ENCODE measurements around a stretch of chr3.

GRCh38 chr3:127819924-127820537 lies 2.3 kb downstream of the MGLL start:
- RRBS, result no CpG with 5 or more reads among the region's 8 CpGs

- RRBS, result no CpG with 5 or more reads among the region's 10 CpGs
Measured at GRCh38 chr3:127888483-127889172, 26.4 kb upstream of the KBTBD12 start.

DNA sequence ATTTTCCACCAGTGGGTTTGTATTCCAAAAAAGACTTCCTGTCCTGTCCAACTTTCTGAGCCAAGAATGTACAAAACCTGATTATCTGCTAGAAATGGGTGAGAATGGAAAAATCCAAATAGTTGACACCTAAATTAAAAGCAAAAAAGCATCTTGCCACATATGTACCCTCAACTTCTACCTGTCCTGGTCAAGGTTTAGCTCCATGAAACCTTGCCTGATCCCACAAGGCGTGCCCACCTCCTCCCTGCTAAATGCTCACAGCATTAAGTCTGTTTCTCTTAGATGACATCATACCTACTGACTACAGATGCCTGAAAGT lies 1.0 kb upstream of the SEC61A1 start:
- RRBS, result no CpG with 5 or more reads among the region's 1 CpG

GRCh38 chr3:128051571-128052086 lies 608 bp upstream of the SEC61A1 start:
- RRBS, result 2% methylated on average over 4 of the region's 25 CpGs

DNA sequence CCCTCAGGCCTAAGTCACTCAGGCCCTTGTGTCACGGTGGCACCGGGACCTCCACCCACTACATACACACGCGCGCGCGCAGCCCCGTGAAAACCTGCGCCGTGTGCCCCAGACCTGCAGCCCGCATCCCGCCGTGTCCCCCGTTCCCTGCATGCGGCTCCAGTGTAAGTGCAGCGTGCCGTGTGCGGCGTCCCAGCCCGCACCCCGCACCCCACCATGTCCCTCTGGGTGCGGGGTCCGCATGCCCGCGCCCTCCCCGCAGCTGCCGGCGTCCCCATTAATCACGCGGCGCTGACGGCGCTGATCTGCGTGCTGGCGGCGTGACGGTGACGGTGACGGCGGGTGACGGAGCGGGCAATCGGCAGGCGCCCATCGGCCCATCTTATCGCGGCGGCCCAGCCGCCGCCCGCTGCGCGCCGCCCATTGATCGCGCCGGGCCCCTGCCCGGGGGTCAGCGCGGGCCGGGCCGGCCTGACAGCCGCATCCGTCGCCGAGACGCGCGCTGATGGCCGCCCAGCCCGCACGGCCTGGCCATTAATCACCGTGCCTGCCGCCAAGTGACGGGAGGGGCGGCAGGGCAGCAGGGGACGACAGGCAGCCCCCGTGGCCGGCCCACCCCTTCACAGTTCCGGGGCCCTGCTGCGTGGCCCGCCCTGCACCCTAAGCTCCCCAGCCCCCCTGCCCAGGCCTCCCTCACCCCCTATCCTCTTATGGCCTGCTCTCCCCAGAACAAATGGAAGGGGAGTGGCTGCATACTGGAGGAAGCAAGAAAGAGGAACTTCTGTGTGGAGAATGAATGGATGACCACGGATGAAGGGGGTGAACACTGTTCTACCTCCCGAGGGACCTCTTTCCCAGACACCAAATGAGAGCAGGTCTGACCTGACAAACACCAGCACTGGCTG lies 24.7 kb downstream of the SEC61A1 start:
- RRBS, result no CpG with 5 or more reads among the region's 84 CpGs

DNA sequence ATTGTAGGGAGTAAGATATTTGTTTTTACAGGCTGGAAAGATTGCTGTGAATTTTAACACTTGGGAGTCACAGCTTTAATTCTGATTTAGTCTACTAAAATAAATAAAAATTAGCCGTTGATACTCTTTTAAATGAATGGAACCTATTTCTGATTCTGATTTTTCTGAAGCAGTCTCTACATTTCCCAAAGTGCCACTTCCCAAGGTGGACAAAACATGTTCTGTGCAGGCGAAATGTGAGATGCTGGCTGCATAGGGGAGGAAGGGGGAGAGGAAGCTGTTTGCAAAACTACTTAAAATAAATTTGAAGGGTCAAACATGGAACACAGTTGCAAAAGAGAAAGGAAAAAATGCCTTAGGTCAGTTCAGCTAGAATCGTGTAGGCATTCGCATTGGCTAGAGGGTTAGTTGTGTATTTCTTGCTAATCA lies 25.7 kb downstream of the EEFSEC start:
- RRBS, result no CpG with 5 or more reads among the region's 4 CpGs

GRCh38 chr3:128293820-128294453 lies 140.7 kb downstream of the EEFSEC start:
- RRBS, result no CpG with 5 or more reads among the region's 1 CpG

GRCh38 chr3:128319815-128320301 lies 146.8 kb downstream of the DNAJB8 start:
- RRBS, result no CpG with 5 or more reads among the region's 6 CpGs

DNA sequence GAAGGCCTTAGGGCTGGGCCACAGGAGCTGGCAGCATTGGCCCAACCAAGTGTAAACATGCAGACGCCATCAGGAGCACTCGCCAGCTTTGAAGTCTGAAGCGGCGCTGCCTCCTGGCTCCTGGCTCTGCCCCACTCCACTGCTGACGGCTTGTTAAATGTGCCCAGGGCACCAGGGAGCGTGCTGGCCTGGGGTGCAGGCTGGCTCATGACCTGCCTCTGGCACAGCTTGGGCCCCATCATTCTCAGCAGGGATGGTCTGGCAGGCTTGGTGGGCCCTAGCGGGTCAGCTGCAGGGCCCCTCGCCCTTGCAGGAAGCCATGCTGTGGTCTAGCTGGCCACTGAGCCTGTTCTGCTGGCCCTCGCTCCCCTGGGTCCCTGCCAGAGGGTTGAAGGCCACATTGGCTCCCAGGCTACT lies 116.6 kb downstream of the DNAJB8 start:
- RRBS, result no CpG with 5 or more reads among the region's 9 CpGs

- RRBS, result 46% methylated on average over 10 of the region's 62 CpGs
Measured at GRCh38 chr3:128426198-128427138, 40.2 kb downstream of the DNAJB8 start.

- RRBS, result 39% methylated on average over 19 of the region's 78 CpGs
Measured at GRCh38 chr3:128489892-128491018, 2.7 kb downstream of the GATA2 start.

GRCh38 chr3:128499517-128500621 lies 6.9 kb upstream of the GATA2 start:
- RRBS, result no CpG with 5 or more reads among the region's 9 CpGs

- RRBS, result no CpG with 5 or more reads among the region's 1 CpG
Measured at GRCh38 chr3:128537070-128537402, 44.0 kb upstream of the GATA2 start.

GRCh38 chr3:128613685-128614170 lies 36.9 kb downstream of the RPN1 start:
- RRBS, result no CpG with 5 or more reads among the region's 8 CpGs

- RRBS, result no CpG with 5 or more reads among the region's 13 CpGs
Measured at GRCh38 chr3:128625441-128626621, 24.8 kb downstream of the RPN1 start.

- RRBS, result no CpG with 5 or more reads among the region's 6 CpGs
Measured at GRCh38 chr3:128758907-128759713, 33.1 kb downstream of the RAB7A start.

- RRBS, result no CpG with 5 or more reads among the region's 4 CpGs
Measured at GRCh38 chr3:128779475-128780059, 53.6 kb downstream of the RAB7A start.

- RRBS, result no CpG with 5 or more reads among the region's 4 CpGs
Measured at GRCh38 chr3:128801374-128802260, 75.6 kb downstream of the RAB7A start.

DNA sequence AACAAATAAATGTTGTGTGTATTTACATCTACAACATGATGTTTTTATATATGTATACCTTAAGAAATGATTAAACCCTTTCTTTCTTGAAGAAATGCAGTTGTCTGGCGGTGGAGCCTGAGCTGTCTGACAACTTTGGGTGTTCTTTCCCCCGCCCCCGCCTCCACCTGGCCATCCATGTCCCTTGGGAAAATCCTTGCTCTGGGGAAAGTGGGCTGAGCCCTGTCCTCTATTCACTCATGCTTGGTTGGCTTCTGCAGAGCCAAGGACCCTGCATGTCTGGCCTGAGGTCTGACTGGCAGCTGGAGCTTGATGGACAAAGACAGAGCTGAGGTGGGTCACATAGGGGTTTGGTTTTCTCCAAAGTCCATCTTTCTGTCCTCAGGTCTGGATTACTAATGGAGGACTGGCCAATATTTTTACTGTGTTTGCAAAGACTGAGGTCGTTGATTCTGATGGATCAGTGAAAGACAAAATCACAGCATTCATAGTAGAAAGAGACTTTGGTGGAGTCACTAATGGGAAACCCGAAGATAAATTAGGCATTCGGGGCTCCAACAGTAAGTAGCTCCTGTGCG lies 19.6 kb downstream of the ACAD9 start:
- RRBS, result no CpG with 5 or more reads among the region's 7 CpGs